Mammary microvascular endothelial cell (primary cell): Measurements from ENCODE around the gene MTCH1.

DNA sequence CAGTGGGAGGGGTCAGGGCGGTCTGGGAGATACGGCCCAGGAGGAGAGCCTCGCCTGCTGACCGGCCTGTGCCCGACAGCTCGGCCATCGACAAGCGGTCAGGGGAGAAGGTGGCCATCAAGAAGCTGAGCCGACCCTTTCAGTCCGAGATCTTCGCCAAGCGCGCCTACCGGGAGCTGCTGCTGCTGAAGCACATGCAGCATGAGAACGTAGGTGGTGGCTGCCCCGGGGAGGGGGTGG, 799 bp downstream of the MAPK13 start:
- RAMPAGE, long total RNA, result no peak

DNA sequence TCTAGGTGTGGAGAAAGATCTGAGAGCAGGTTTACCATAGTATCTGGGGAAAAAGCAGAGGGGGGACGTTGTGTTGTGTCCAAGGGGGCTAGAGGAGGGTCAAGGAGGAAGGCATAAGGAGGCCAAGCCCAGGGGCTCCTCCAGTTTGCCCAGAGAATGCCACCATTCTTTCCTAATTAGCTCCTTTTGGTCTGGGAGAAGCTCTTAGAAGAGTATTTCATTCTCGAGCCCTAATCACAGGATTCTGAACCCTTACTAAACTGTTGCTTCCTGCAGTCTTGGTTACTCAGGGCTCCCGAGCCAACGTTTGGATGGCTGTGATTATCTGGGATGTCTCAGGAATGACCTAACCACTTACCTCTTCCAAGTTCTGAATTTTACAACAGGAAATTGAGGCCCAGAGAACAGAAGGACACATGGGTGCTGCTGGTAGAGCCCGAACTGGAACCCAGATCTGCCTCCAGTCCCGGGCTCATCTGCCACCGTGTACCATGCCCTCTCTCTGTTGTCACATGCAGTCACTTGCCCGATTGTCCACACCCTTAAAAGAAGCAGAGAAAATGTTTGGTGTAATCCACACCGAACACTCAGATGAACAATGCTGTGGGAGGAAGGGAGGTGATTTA, 22.2 kb upstream of the PNPLA1 start:
- RAMPAGE, long total RNA, result no peak

- RAMPAGE, long total RNA, result no peak
Observed at GRCh38 chr6:36343408-36343607, 6.6 kb upstream of the BNIP5 start.

GRCh38 chr6:36594860-36595365, 751 bp downstream of the SRSF3 start:
- RAMPAGE, long total RNA, result no peak

DNA sequence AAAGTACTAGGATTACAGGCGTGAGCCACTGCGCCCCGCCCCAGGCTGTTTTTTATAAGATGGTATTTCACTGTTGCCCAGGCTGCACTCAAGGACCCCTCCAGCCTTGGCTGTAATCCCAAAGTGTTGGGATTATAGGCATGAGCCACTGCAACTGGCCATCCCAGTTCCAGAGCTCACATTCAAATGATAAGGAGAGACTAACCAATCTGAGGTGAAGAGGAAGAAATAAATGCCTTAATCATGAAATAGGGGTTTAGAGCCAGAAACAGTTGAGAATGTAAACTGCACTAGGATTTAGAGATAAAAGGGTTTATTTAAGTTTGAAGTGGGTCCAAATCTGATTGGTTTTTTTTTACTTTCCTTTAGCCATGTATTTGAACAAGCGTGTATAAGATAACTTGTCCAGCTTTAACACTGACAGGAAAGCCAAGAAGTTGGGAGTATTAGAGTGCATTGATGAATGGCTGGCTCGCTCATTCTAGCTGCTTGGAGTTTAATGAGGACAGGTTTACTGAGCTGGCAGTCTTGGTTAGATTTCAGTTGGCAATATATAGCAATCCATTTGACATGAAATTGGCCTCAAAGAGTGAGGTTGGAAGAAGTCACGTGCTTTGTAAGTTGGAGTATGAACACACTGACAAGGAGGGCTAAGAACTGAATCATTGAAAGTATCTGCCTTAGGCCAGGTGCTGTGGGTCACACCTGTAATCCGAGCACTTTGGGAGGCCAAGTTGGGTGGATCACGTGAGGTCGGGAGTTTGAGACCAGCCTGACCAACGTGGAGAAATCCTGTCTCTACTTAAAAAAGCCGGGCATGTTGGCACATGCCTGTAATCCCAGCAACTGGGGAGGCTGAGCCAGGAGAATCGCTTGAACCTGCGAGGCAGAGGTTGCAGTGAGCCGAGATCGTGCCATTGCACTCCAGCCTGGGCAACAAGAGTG, 13.6 kb downstream of the SRSF3 start:
- RAMPAGE, long total RNA, result no peak

GRCh38 chr6:36722103-36722437, 24.4 kb downstream of the RAB44 start:
- RAMPAGE, long total RNA, result no peak

- RAMPAGE, long total RNA, result no peak
Observed at GRCh38 chr6:36742994-36743494, 45.4 kb downstream of the RAB44 start.

DNA sequence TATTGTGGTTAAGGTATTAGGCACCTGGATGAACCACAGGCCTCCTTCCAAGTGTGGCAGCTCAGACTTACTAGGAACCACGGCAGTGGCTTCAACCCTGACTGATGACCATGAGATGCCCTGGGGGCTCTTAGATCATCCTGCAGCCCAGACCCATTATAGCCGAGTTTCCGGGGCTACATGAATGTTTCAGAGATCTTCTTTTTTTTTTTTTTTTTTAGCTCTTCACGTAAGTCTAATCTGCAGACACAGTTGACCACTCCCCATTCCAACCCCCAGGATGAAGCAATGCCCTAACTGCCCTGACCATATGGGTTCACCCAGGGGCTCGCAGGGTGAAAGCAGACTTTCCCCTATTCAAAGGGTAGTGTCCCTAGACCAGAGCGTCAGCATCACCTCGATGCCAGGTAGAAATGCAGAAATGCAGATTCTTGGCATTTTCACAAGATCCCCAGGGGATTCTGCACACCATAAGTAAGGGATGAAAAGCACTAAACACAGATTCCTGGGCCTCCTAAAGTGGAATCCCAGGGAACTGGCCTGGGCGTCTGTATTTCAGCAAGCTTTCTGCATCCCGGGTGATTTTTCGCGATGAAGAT, 56.5 kb downstream of the RAB44 start:
- RAMPAGE, long total RNA, result no peak

GRCh38 chr6:36757029-36757839, 59.6 kb downstream of the RAB44 start:
- RAMPAGE, long total RNA, result no peak

DNA sequence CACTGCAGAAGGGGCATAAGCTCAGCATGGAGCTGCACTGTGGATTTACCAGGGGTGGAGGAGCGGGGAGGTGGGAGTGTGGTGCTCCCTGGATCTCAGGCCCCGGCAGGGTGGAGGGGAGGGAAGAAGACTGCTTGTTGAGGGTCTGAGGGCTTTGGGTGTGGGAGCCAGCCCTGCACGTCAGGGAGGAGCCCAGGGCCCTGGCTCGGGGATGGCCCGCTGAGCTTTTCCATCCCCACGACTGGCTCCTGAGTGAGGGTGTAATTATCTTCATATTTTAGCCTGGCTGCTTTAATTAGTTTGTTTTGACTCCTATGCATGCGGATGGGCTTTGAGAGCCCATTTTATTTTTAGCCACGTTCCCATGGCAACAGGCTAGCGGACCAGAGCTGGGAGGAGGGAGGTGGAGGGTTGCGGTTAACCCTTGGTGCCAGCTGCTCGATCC, 68.1 kb downstream of the RAB44 start:
- RAMPAGE, long total RNA, result no peak

- RAMPAGE, long total RNA, result start-site peak on the minus strand at chr6:36827672-36827702, 9 and 6 reads in 2 replicates
Observed at GRCh38 chr6:36827552-36828348, 11.5 kb downstream of the CPNE5 start.

GRCh38 chr6:36840330-36840874, 1.2 kb upstream of the CPNE5 start:
- RAMPAGE, long total RNA, result no peak

DNA sequence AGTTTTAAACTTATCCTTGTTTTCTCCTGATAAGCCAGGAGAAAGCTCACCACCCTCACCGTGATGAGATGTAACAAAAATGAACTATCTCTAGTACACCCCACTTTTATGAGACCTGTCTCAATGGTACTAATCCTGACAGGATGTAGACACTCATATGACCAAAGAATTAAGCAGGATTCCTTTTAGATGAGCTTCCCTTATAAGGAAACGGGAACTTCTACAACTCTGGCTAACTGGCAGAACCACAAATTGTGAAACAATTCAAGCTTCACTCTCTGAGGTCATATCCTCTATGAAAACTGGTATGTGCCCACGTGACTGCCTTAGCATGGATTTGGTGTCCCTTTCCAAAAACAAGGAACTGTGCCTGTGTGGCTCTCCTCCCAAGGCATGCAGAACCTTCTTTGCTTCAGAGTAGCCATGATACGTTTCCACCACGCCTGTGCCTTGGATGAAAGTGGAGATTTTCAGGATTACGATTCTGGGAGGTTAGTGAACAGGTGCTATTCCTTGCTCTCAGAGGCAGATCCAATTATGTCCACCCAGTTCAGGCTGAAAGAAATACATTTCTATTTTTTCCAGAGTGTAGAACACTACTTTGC, 14.1 kb upstream of the CPNE5 start:
- RAMPAGE, long total RNA, result no peak

GRCh38 chr6:36867669-36867956, 7.0 kb downstream of the PPIL1 start:
- RAMPAGE, long total RNA, result no peak

DNA sequence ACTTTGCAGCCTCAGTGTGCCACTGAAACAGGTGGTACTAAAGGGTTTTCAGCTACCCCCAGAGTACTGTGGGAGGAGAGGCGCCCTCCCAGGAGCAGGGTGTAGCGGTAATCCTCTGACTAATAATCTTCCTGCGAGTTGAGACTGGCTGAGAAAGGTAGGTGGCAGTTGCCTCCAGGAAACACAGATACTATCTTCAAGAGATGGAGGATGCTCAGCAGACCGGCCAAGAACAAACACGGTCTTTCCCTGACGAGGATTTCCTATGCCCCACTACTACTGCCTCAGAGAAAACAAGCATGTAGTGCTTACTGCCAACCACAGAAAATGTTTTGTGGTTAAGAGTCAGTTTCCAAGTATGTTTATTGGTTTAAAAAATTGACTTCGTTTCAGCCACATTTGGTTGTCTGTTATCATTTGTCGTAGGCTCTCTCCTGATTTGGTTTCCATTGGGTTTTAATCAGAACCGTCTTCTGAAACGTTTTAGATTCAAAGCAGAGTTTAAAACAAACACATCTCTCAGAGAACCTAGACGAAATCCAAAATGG, 26.9 kb downstream of the C6orf89 start:
- RAMPAGE, long total RNA, result no peak

GRCh38 chr6:36975922-36976125, 10.2 kb downstream of the MTCH1 start:
- RAMPAGE, long total RNA, result no peak

- RAMPAGE, long total RNA, result no peak
Observed at GRCh38 chr6:36978288-36978984, 7.6 kb downstream of the MTCH1 start.

DNA sequence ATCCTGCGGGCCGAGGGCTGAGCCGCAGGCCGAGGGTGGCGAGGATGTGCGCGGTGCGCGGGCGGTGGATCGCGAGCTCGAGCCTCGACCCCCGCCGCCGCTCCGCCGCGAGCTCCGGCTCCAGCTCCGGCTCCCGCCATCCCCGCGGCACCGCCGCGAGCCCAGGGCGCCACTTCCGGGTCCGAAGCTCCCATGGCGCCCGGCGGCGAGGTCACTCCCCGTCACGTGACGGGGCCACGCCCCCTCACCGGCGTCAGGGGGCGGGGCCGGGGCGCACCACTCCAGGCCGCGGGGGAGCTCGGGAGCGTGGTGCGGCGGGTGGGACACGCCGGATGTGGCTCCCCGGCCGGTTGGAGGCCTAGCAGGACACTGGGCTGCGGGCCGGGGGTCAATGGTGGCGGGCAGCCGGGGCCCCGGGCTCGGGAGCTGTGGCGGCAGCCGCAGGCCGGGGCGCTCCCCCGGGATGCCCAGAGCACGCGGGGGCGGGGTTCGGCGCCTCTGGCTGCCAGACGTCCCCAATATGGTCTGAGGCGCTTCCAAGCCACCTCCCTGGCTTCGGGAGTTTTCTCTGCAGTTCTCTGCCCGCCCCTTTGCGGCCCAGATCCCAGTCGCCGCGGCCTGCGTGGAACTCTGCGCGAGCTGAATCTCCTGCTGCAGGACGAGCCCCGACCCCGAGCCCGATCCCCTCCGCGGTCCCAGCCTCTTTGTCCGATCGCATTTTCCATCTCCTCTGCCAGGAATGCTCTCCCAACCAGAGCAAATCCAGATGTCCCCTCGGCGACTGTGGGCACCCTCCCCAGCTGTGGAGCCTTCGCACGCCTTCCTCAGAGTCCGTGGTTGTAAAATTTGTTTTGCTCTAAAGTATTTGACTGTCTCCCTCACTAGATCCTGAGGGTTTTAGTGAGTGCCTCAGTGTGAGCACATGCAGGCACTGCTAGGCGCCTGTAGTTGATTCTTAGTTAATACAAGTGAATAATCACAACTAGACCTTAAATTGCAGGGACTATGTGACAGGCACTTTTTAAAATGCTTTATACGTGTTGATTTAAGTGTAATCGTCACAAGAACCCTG, at the start of gene MTCH1:
TSS of gene MTCH1 (minus strand) at position 217 of the 1,072 bp plus-strand sequence.
- RAMPAGE, long total RNA, result no peak

DNA sequence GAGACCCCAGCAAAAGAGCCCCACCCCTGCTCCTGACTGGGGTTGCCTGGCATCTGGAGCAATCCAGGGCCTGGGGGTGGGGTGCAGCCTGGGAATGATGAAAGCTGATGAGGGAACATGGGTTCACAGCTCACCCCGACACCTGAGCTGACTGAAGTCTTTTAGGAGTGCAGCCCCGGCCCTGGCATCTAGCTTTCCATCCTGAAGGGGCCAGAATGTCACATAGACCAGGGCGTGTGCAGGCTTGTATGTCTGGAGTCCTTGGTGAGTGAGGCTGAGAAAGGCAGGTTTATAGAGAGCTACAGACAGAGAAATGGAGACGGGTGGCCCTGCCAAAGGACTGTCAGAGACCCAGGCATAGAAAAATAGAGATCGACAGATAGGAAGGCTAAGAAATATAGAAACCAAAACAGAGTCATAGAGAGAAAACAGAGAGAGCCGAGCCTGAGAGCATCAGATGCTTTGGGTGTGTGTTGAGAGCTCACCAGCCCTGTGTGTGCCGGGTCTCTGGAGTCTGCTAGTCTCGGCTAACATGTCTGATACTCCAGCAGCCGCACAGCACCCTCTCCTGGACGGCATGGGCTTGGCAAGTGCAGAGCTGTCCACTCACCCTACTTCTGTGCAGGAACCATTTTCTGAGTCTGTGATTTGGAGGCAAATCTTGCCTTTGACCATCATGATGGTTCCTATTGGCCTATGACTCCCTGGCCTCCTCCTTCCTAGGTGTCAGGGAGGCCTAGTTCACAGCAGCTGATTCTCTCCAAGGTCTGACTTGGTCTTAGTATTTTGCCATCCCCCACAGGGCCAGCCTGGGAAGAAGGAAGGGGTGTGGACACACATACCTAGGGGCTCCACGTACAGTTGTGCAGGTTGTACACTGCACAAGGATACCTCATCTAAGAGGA, 12.6 kb downstream of the FGD2 start:
- RAMPAGE, long total RNA, result no peak

DNA sequence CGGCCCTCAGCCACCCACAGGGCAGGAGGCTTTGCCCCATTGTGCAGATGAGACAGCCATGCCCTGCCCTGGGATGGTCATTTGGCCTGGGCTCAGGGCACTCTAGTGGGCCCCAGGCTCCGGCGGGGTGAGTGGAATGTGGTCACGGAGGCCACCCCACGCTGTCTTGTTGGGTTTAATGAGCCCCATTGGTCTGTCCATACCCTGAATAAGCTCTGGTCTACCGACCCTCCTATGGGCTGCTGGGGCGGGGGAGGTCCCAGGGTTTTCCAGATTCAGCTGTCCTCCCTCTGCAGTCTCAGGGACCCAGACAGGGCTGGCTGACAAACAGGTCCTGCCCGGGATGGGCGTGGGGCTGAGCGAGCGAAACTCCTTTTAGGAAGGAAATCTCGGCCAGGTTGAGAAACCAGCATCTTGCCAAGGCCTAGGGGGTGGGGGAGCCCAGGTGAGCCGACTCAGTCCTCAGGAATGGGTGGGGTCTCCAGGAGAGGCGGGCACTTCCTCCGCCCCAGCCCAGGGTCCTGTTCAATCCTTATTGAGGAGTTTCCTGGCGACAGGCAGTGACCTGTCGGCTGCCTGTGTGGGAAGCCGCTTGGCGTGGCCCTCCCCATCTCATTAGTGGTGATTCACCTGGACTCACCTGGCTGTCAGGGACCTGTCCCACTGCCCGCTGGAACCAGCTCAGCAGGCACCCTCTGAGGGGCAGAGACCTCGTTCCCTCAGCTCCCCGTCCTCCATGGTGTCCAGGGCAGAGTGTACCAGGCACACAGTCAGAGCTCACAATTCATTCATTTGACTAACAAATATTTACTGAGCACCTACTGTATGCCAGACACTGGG, 50.9 kb downstream of the FGD2 start:
- RAMPAGE, long total RNA, result no peak